Pericardium fibroblast (primary cell): ENCODE measurements around the genes TRPC4AP and SCAND1.

- RAMPAGE, long total RNA: start-site peak on the minus strand at chr20:35092787-35092811, 315 and 373 reads in 2 replicates
Measured at GRCh38 chr20:35092217-35093327, at the start of gene TRPC4AP. Gene TRPC4AP (minus strand): TSS chr20:35092807.

DNA sequence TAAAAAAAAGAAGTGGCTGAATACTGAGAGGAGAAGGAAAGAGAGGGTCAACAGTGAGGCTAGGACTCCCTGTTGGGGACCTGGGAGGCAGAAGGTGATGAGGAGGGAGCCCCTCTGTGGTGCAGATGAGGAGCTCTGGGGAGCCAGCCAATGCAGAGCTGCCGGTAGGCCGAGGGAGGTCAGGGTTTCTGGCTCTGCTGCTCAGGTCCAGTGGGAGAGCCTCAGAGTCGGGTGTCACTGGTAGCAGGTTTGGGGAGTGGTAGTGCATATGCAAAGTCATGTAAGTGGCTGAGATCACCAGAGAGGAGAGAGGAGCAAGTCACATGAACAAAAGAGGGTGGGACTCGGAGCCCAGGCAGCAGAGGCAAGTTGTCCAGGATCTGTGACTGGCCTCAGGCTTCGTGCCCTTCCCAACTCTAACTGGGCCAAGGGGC, 6.9 kb downstream of the MMP24OS start:
- RAMPAGE, long total RNA: no peak

- RAMPAGE, long total RNA: no peak
Measured at GRCh38 chr20:35276012-35276546, 1.8 kb downstream of the MMP24OS start.

DNA sequence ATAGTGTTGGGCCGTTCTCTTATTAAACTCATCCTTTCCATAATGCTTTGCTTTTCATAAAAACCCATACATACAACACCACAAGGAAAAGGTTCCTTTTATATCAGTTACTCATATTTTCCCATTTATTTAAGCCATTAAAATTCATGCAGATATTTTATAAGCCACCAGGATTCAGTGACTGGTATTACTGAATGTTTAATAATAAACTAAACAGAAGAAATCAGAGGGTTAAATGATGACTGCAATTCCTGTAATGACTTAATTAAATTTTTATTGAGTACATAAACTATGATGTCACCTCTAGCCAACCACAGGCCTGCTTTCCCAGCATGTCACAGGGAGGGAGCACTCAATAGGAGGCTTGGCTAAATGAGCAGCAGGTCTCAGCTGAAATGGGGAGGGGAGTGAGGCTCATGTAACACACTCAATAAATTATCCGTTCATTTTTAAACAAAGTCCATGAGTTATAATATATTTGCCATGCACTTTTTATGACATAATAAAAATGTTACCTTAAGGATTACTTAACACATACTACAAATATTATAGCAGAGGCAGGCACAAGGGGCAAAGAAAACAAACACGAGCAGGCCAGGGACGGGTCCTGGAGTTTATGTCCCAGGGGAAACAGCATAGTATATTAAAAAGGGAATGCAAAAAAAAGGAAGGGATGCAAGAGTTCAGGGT, 26.9 kb upstream of the FAM83C start:
- RAMPAGE, long total RNA: no peak

DNA sequence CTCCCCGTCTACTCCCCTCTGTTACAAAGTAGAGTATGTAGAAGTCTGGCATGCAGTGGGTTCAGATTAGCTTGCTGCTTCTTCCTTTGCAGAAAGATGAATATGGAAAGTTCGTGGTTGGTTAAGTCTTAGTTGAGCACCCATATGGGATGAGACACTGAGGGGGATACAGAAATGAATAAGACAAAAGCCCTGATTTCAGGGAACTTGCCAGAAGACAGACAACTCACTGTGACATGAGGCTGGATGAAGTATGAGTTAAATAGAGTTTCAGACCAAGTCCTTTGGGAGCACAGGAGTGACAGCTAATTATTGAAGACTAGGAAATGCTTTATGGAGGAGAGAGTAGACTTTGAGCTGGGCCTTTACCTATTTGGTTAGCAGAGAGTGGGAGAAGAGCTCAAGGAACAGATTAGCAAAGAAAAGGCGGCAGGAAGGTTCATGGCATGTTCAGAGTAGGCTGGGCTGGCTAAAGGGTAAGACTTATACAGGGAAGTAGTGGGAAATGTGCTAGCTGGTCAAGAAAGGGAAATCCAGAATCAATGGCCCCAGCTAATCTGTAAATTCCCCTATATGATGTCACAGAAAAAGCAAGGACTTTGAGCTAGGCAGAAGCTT, 18.8 kb downstream of the CEP250 start:
- RAMPAGE, long total RNA: no peak

- RAMPAGE, long total RNA: no peak
Measured at GRCh38 chr20:35625914-35626976, 10.6 kb downstream of the SPAG4 start.

GRCh38 chr20:35654127-35655183, 10.2 kb downstream of the CPNE1 start:
- RAMPAGE, long total RNA: no peak

DNA sequence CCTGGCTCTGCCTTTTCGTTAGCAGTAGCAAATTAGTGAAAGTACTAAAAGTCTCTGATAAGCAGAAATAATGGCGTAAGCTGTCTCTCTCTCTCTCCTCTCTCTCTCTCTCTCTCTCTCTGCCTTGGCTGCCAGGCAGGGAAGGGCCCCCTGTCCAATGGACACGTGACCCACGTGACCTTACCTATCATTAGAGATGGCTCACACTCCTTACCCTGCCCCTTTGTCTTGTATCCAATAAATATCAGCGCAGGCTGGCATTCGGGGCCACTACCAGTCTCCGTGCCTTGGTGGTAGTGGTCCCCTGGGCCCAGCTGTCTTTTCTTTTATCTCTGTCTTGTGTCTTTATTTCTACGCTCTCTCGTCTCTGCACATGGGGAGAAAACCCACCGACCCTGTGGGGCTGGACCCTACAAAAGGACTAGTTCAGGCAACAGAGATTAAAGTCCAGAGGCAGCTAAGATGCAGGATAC, 11.8 kb downstream of the NFS1 start:
- RAMPAGE, long total RNA: no peak

GRCh38 chr20:35742738-35743656, 937 bp upstream of the RBM39 start:
- RAMPAGE, long total RNA: no peak

GRCh38 chr20:35954211-35955481, at the start of gene SCAND1:
Gene SCAND1 (minus strand): TSS chr20:35954502.
- RAMPAGE, long total RNA: start-site peak on the minus strand at chr20:35954296-35954332, 17 and 177 reads in 2 replicates; start-site peak on the minus strand at chr20:35954454-35954506, 106 and 194 reads in 2 replicates

DNA sequence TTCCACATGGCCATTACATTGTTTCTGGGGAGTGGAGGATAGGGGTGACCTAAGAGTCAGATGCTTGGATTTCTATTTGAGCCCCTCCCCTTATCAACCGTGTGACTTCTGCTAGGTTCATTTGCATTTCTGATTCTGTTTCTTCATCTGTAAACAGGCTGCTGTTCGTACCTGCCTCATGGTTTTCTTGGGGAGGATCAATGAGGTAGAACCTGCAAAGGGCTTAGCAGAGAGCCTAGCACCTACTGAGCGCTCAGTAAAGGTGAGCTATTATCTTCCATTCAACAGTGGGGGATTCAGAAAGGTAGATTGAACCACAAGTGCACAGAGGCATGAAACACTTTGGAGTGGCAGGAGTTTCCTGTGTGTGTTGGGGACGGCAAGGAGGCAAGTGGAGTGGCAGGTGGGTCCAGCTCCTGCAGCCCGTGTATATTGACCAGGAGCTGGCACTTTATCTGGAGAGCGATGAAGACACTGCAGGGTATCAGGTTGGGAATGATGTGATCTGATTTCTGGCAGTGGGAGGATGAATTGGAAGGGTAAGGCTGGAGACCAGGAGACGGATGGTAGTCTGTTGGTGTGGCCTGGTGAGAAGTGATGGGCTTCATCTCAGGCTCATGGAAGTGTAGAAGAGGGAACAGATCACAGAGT, 29.1 kb upstream of the EPB41L1 start:
- RAMPAGE, long total RNA: no peak

DNA sequence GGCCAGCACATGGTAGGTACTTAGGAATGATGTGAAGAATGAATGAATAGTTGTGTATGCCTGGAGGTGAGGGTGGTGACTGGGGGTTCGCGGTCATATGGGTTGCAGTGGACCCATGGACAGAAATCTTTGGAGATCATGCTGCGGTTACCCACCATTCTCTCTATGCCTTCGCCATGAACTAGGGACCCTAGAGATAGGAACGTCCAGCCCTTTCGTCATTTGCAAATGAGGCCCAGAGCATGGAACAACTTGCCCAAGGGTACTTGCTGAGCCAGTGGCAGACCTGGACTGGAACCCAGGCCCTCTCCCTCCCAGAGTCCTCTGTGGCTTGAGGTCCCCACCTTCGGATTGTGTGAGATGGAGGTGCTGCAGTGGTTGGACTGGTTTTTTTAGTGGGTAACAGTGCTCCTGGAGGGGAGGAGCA, 1.1 kb upstream of the EPB41L1 start:
- RAMPAGE, long total RNA: no peak

GRCh38 chr20:36462156-36463330, 78.8 kb upstream of the MYL9 start:
- RAMPAGE, long total RNA: no peak

- RAMPAGE, long total RNA: no peak
Measured at GRCh38 chr20:36471648-36472280, 69.6 kb upstream of the MYL9 start.

- RAMPAGE, long total RNA: no peak
Measured at GRCh38 chr20:36491784-36492319, 49.5 kb upstream of the MYL9 start.

- RAMPAGE, long total RNA: no peak
Measured at GRCh38 chr20:36572416-36573138, 820 bp upstream of the TGIF2 start.

GRCh38 chr20:36611383-36612408, 6.1 kb downstream of the RAB5IF start:
- RAMPAGE, long total RNA: no peak

DNA sequence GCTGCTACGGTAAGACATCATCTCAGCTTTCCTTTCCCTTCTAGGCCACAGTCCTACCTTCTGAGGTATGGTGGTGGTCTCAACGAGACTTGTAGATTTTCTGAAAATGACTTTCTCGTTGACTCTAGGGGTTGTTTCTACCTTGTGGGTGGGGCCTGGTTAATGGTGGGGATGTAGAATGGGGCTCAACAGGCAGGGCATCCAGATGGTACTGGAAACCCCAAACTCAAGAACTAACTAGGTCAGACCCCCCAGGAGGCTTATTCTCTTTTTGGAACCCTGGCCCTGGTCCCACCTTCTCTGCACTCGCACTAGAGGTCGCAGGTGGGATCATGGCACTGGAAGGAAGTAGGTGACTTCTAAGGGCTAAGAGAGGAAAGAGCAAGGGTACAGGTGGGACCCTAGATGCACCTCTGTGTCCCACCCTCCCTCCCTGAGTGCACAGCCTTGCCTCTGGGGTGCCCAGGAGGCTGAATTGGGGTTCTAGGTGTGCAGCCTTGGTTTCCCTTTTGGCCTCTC, 7.8 kb downstream of the RAB5IF start:
- RAMPAGE, long total RNA: no peak

DNA sequence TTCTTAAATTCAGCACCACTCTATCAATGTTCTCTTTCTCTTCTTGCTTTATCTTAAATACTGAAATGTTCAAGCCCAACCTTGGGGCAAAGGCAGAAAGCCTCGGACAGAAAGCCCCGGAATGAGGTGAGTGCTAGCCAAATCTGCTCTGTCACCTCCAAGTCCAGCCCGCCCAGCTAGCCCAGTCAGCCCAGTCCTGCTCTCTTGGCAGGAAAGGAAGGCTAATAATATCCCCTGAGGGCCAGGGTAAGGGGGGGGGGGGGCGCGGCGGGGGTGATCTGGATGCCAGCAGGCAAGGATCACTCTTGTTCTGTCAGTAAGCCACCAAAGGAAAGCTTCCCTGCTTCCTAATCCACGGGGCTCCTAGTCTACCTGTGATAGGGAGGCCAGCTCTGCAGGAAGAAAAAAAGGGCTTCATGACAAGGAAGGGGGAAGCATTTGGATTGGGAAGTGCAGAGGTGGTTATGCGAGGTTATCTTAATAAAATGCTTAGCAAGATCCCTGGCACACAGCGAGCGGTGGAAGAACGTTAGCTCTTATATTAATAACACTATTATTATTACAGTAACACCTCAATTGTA, 1.1 kb downstream of the NDRG3 start:
- RAMPAGE, long total RNA: no peak

DNA sequence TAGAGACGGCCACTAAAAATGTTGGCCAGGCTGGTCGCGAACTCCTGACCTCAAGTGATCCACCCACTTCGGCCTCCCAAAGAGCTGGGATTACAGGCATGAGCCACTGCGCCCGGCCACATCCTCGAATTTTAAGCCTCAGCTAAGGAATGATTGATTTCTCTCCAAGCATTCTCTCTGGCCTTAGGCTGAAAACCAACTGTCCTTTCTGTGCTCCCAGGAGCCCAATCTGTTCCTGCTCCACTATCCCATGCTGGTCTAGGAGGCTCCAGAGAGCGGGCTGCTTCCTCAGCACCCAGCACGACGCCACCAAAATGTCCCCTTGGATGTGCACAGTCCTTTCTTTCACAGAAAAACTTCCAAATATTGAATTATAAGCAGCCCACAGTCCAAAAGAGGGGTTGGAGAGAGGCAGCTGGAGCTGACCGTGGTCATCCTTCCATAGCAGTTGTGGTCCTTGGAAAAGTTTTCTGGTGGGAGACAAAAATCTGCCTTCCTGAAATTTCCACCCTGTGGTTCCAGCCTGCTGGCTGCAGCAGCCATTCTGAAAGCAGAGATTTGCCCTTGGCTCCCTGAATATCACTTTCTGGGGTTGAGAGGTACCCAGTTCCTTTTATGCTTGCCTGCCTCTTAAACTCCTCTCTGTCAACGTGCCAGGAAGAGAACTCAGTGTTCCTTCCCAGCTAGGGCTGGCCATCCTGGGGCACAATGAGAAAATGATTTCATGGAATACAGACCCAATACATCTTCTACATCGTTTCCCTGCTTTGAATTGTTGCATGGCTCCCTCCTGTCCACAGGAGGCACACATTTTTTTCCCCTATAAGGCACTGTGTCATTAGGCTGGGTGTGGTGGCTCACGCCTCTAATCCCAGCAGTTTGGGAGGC, 1.4 kb upstream of the DSN1 start:
- RAMPAGE, long total RNA: no peak